Neural cell (in vitro differentiated cells): ENCODE results near the gene VWA5B1.

- RAMPAGE, long total RNA: no peak
Measured at GRCh38 chr1:20125152-20125661, 5.9 kb upstream of the PLA2G2D start.

DNA sequence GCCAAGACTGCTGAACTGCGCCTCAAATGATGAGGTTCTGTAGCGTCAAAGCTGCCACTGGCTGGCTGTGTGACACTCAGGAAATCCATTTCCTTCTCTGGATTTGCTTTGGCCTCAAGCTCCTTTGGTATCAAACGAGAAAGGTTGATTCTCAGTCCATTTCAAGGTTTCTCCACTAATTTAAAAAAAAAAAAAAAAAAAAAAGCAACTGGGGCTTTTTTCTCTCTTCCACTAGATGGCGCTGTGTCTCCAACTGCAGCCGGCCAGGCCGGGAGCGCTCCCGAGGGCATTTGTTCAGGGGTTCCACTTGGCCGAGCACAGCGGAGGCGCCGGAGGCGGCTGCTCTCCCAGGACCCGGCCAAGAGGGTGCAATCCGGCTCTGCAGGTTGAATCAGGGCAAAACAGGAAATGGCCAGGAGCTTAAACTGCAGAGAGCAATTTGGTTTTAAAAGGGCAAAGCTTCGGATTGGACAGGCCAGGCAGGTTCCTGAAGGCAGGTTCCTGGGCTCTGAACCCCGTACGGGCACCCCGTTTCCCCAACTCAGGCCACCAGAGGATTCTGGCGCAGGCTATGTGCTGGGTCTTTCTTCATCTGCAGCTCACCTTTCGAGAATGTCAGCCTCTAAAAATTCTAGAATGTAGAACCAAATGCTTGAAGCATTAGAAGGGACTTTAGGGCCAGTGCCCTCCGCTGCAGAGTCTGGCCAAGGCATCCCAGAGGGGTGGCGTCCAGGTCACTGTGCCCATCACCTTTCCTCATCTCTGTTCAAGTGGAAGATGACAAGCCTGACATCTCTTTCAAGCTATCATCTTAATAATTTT is 26.7 kb upstream of the PLA2G2C start:
- RAMPAGE, long total RNA: no peak

- RAMPAGE, long total RNA: no peak
Measured at GRCh38 chr1:20290445-20291168, at the start of gene VWA5B1. VWA5B1 (plus strand) TSS chr1:20290875.

- RAMPAGE, long total RNA: no peak
Measured at GRCh38 chr1:20350113-20350312, 59.3 kb downstream of the VWA5B1 start.

DNA sequence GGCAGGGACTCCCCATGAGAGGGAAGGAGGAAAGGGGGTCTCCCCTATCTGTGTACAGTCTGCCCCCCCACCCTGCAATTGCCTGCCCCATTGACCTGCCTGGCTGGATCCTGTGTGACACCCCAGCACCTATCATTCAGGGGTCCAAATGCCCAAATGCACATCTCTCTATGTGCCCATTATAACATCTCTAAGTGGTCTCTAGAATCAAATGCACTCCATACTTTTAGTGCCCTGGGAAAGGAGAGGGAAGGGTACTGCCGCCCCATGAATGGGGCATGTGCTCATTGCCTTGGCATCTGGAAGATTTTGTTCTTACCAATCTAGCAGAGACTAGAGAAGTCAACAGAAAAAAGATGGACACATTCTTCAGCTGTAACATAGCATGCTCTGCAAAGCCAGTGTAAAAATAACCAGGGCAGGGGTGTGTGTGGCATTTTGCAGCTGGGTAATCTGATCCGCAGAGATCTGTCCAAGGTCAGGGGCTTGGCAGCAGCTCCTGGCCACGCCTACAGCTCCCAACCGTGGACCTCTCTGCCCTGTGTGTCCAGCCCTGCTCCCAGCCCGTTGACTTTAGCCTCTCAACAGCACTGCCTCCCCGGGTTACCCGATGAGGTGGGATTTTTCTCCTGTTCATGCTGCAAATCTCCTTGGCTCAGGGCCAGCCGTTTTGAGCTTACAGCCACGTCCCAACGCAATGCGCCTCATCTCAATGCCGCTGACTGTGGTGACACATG is 67.9 kb downstream of the VWA5B1 start:
- RAMPAGE, long total RNA: no peak

- RAMPAGE, long total RNA: no peak
Measured at GRCh38 chr1:20475888-20476879, 9.8 kb downstream of the CAMK2N1 start.

- RAMPAGE, long total RNA: no peak
Measured at GRCh38 chr1:20500762-20501320, 7.1 kb downstream of the MUL1 start.

GRCh38 chr1:20644300-20644909 is 11.1 kb downstream of the PINK1 start:
- RAMPAGE, long total RNA: no peak

DNA sequence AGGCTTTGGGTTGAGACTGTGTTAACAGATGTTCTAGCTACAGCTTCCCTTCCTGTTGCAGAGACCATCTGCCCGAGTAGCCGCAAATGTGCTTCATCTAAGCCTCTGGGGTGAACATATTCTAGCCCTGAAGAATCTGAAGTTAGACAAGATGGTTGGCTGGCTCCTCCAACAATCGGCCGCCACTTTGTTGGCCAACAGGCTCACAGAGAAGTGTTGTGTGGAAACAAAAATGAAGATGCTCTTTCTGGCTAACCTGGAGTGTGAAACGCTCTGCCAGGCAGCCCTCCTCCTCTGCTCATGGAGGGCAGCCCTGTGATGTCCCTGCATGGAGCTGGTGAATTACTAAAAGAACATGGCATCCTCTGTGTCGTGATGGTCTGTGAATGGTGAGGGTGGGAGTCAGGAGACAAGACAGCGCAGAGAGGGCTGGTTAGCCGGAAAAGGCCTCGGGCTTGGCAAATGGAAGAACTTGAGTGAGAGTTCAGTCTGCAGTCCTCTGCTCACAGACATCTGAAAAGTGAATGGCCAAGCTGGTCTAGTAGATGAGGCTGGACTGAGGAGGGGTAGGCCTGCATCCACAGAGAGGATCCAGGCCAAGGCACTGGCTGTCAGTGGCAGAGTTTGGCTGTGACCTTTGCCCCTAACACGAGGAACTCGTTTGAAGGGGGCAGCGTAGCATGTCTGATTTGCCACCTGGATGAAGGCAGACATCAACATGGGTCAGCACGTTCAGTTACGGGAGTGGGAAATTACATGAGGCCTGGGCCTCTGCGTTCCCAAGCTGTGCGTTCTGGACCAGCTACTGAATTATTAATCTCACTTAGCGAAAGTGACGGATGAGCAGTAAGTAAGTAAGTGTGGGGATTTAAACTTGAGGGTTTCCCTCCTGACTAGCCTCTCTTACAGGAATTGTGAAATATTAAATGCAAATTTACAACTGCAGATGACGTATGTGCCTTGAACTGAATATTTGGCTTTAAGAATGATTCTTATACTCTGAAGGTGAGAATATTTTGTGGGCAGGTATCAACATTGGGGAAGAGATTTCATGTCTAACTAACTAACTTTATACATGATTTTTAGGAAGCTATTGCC is 10.4 kb downstream of the DDOST start:
- RAMPAGE, long total RNA: no peak

DNA sequence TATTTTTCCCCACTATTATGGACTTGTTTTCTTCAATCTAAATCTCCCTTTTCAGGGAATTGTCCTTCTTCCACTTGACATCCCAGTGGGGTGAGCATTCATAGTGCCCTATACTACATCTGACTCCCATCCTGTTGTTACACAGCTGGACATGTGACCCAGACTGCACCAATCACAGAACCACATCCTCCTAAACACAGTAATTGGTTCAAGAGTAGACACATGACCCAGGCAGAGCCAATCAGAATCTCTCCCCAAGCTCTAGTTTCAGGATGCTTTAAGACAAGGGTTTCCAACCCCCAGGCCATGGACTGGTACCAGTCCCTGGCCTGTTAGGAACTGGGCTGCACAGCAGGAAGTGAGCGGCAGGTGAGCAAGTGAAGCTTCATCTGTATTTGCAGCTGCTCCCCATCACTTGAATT is 5.6 kb upstream of the DDOST start:
- RAMPAGE, long total RNA: no peak

DNA sequence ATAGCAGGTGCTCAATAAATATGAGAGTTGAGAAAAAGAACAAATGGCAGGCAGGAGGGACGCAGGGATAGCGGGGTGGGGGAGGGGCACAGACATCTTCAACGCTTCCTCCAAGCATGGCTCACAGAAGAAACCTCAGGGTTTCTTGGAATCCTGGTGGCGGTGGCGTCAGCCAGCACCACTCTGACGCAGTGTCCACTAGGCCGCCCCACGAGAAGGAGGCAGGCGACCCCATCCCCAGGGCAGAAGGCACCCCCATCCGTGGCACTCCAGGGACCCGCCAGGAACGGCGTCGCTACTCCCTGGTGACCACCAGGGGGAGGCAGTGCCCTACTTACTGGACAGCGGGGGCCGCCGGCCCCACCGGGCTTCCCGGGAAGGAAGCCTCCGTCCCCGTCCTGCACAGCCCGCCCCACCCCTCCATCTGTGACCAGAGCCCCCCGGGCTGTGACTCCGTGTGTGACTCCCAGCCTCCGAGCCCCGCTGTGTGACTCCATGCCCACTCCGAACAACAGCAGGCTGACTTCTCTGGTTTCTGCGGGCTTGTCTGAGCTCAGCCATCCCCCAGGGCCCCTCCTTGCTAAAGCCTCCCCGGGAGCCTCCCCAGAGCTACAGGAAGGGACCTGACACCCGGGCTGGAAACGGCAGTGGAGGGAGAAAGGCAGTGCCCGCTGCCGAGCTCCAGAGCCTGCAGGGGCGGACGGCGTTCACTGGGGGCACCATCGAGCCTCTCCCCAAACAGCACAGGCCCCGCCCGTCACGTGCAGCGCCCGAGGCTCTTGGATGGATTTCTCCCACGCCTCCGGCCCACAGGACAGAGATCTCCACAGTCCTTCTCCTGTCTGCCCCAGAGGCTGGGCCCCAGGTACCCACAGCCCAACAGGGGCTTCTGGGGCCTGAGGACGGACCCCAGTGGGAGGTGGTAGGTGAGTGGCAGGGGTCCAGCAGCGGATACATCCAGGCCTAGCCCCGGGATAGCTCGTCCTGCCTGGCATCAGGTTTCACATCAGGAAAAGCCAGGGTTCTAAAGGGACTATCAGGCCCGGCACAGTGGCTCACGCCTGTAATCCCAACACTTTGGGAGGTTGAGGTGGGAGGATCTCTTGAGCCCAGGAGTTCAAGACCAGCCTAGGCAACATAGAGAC is 21.1 kb downstream of the KIF17 start:
- RAMPAGE, long total RNA: no peak

- RAMPAGE, long total RNA: no peak
Measured at GRCh38 chr1:20854706-20855216, 67.7 kb upstream of the HP1BP3 start.

- RAMPAGE, long total RNA: no peak
Measured at GRCh38 chr1:20870354-20871117, 83.4 kb upstream of the HP1BP3 start.

DNA sequence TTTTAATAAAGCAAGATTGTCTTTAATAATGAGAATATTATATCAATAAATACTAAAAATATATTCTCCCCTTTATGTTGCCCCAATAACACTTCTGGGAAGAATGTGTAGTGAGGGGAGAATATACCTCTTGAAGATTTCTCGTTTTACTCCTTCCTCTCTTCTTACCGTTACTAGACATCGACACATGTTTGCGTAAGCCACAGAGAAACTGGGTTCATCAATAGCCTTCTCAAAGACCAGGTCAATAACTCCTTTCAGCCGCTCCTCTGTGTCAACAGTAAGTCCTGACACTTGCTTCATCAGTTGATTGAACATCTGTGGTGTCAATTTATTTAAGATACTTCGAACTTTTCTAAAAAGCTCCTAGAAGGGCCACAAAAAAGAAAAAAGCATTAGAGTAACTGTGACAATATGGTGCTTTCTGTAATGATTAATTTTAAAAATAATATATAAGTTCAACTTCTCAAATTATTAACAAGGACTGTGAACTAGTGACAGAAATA is 92.1 kb upstream of the HP1BP3 start:
- RAMPAGE, long total RNA: no peak

DNA sequence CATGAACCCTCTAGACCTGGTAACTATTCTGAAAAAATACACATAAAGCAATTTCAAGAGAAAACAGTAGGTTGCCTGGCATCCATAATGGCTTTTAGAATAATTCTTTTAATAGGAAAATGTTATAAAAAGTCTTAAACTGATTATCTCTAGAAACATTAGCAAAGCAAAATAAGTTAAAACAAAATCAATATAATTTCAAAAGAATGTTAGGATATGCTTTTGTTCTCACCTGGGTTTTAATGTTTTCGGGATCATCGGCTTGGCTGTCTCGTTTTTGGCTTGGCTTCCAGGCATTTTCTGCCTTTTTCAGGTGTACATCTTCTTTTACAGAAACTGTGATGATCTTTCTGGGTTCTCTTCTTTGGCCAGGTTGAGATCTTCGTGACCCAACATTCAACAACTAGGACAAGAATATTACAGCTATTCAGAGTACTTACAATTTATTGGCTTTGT is 98.9 kb upstream of the HP1BP3 start:
- RAMPAGE, long total RNA: no peak

GRCh38 chr1:21274907-21275249 is 15.4 kb downstream of the ECE1 start:
- RAMPAGE, long total RNA: no peak

DNA sequence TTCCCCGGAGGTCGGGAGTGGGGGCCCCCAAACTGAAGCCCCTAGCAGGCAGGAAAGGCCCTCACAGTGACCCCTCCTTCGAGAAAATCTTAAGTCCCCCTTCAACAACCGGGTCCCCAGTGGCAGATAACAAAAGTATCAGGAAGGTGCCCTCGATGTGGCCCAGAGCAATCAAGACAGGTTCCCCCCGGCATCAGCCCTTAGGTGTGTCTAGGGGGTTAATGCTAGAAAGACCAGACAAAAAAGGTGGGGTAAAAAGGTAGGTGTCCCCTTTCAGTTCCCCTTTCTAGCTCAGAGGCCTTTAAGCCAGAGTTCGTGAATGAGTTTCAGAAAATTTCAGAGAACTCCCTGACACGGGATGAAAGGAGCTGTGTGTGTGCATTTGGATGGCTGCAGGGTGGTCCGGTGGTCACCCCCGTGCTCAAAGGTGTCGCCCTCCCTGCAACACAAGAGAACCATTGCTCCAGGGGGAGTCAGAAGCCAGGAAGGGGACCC is 379 bp upstream of the ECE1 start:
- RAMPAGE, long total RNA: no peak

DNA sequence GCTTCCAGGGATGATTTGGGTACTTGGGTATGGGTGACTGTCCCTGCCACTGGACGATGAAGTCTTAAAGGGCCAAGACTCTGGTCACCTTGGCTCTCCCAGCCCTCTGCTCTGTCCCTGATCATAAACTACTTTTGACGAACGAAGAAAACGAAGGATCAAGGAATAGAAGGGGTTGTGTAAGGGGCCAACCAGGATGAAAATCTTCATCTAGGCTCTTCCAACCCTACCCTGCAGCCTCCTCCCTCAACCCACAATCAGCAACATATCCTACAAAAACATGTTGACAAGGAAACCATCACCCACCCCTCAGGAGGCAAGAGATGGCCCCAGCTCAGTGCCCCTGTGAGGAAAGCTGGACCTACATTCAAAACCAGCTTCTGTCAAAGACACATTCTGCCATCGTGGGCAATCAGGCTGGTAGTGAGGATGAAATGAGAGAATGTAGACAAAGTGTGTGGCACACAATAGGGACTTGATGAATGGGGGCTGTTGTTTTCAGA is 20.5 kb upstream of the ECE1 start:
- RAMPAGE, long total RNA: no peak

DNA sequence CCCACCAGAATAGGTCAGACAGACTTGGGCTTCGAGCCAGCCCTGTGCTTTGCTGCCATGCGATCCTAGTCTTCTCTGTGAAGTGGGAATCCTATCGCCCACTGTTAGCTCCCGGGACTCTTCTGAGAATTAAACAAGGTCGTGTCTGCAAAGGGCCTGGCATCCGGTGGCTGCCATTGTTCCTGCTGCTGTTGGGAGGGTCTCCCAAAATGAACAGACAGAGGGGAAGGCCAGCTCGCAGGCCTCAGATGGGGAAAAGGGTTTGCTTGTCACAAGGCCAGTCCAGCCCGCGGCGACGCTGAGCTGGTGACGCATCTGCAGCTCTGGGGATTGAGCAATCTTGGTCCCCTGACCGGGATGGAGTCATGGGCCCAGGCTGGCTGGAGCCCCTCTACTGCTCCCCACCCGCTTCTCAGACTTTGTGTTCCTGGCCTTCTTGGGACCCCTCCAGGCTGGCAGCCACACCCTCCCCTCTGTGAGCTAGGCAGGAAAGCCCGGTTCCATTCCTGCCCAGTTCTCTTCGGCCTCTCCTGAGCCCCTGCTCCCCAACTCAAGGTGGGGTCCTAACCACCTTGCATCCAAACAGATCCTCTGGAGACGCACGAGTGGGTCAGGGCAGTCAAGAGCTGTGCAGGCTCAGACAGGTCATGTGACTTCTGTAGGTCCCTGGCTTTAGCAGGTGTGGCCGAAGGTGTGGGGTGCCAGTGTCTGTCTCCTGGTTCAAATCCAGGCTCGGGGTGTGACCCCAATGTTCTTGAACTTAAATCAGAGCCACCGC is 27.1 kb upstream of the ECE1 start:
- RAMPAGE, long total RNA: no peak

- RAMPAGE, long total RNA: no peak
Measured at GRCh38 chr1:21335068-21335636, 44.9 kb upstream of the ECE1 start.